Mesangial cell (primary cell): ENCODE measurements around the gene USP47.

- RAMPAGE, long total RNA = no peak
Observed at GRCh38 chr11:10669096-10669644, 24.4 kb downstream of the IRAG1 start.

DNA sequence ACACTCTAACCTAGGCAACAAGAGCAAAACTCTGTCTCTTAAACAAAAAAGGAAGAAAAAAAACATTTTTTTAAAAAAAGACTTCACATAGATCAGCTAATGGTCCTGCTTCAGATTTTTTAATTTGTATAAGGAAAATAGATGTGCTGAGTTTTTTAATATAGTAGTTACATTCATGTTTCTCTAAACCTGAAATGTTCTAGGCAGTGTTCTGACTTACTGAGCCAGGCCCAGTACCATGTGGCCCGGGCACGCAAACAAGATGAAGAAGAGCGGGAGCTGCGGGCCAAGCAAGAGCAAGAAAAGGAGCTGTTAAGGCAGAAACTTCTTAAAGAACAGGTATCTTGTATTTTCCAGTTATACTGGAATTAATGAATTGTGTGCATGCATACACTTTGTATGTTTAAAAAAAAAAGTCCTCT, 21.3 kb downstream of the CTR9 start:
- RAMPAGE, long total RNA = no peak

DNA sequence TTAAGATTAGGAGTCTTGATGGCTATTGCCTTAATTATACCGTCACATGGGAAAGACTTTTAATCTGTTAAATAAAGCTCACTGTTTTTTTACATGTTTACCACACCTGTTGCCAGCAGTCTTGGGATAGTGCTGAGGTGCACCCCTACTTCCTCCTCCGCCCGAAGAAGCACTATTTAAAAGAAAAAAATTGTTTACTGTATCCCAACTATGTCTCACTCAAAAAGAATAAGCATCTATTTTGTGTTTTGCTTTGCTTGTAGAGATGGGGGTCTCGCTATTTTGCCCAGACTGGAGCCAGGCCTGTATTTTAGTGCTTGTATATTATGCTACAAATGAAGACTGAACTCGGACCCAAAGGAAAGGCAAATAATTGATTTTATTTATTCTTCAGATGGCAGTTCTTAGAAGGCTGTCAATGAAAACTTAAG, 2.0 kb downstream of the EIF4G2 start:
- RAMPAGE, long total RNA = no peak

- RAMPAGE, long total RNA = no peak
Observed at GRCh38 chr11:10807145-10807373, 1.7 kb downstream of the EIF4G2 start.

DNA sequence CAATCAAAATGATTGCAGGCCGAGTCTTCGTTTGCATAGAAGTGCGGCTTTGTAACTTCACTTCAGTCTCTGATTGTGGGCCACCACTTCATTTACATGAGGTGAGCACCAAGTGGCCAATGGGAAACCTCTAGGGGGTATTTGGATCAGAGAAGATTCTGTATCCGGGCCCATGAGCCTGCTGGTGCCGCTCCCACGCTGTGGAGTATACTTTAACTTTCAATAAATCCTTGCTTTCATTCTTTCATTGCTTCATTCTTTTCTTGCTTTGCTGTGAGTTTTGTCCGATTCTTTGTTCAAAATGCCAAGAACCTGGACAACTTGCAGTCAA, 50.9 kb upstream of the ZBED5 start:
- RAMPAGE, long total RNA = no peak

DNA sequence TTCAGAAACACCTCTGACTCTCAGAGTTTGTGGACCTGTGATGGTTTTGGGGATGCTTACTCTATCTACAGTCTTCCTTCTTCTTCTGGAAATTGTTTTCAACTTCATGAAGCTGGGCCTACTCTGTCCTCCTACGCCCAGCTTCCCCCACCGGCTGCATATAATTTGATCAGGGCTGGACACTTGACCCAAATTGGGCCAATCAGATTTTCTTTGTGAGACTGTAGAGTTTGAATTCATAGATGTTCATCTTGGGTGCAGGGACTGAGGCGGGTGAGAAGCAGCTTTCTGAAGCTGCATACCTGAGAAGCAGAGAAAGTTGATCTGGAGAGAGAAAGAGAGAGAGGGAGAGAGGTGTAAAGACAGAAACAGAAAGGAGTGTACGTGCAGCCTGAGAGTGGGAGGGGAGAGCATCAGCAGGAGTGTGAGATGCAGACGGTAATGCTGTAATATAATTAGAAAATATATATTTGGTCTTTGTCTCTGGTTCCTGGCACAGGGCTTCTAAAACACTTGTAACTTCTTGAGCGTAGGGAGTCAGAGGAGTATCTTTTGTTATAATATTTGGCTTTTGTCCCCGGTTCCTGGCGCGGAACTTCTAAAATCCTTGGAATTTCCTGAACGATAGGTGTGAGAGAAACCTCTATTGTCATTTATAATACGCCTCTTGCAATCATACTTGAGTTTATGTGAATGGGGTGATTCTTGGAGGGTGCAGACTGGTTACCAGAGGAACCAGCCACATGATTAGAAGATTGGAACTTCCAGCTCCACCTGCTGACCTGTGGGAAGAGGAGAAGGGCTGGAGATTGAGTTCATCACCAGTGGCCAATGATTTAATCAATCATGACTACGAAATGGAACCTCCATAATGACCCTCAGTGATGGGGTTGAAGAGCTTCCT, 53.9 kb upstream of the ZBED5 start:
- RAMPAGE, long total RNA = no peak

DNA sequence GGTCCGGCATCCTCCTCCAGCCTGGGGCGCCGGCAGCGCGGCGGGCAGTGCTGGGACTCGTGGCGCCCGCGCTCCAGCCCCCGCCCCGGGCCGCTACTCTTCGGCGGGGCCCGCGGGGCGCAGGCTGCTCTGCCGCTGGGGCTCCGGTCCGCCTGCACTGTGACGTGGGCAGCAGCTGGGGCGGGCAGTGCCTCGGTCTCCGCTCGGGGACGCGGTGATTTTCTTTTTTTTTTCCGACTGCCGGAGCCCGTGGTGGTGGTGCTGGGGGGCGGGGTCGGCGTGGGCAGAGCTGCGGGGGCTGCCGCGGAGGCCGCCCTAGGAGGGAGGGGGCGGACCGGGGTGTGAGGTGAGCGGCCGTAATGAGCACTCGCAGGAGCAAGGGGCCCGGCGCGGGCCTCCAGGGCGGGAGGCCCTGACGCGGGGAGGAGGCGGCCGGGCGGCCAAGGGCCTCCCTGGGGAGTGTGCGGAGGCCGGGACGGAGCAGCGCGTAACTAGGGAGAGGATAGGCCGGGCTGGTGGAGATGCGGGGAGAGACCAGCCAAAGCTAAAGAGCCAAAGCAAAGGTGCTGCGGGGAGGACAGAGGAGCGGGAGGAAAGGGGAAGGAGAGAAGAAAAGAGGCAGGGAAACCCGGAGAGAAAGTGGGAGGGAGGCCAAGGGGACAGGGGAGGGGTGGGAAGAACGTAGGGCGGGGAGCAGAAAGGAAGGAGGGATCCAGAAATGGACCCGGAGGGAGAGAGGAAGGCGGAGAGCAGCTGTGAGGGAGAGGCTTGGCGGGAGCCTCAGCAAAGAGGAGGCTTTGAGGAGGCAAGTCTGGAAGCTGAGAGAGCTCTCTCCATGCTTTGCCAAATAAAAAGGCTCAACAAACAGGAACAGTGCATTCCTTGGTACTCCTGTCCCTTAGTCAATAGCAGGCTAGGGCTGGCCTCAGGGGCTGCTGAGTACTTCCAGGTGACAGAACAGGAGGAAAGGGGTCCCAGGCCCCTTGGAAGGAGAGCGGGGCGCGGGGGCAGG, 73.5 kb upstream of the ZBED5 start:
- RAMPAGE, long total RNA = no peak

GRCh38 chr11:11436646-11437332, 83.7 kb upstream of the CSNK2A3 start:
- RAMPAGE, long total RNA = no peak

GRCh38 chr11:11461383-11461931, 108.4 kb upstream of the CSNK2A3 start:
- RAMPAGE, long total RNA = no peak

GRCh38 chr11:11841608-11842268, at the start of gene USP47:
Gene USP47 (plus strand): TSS chr11:11841972.
- RAMPAGE, long total RNA = start-site peak on the plus strand at chr11:11841957-11842021, 651 reads

DNA sequence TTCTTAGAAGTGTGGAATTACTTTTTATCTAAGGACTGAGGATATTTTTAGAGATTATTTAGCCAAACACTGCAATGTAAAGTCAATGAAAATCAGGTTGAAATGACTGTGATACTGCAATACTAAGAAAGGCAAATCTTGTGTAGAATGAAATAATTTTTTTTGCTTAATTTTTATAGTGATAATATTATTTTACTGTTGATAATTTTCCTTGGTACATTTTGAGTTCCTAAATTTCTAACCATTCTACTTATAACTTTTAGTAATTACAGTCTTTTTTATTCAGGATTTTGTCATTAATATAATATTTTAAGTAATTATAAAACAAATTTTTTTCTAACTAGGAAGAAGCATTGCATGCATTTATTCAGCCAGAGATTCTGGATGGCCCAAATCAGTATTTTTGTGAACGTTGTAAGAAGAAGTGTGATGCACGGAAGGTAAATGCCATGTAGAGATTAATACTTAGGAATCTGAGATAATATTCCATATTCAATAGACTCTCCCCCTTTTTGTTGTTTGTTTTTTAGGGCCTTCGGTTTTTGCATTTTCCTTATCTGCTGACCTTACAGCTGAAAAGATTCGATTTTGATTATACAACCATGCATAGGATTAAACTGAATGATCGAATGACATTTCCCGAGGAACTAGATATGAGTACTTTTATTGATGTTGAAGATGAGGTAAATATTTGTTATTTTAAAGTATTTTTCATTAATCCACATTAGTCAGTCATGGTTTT, 78.2 kb downstream of the USP47 start:
- RAMPAGE, long total RNA = no peak

DNA sequence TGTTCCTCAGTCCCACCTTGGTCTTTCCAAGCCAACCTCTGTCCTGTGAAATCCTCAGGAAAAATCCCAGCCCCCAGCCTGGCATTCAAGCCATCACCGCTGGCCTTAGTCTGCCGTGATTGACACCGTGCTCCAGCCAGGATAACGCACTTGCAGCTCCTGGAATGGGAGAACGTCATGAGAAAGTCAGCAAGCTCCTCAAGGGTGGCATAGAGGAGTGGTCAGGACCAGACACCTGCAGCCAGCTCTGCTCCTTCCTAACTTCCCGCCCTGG, 1.1 kb upstream of the DKK3 start:
- RAMPAGE, long total RNA = no peak

- RAMPAGE, long total RNA = no peak
Observed at GRCh38 chr11:12066645-12067568, 43.5 kb upstream of the MICAL2 start.

DNA sequence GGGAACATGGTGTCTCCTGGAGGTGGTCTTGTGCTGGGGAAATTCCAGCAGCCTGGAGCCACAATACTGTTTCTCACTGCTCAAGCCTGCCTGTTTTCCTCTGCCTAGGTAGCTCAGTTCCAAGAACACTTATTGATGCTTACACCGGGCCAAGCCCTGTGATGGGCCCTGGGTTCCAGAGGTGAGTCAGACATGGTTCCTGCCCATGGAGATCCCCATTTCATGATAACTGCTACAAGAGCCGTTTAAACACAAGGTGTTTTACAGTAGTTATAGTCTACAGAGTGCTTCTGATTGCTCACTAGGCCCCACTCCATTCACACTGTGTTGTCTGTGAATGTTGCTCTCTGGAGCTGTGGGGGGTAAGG, 813 bp upstream of the MICAL2 start:
- RAMPAGE, long total RNA = no peak

GRCh38 chr11:12120340-12120736, 9.9 kb downstream of the MICAL2 start:
- RAMPAGE, long total RNA = no peak

GRCh38 chr11:12200679-12201664, 90.6 kb downstream of the MICAL2 start:
- RAMPAGE, long total RNA = no peak

DNA sequence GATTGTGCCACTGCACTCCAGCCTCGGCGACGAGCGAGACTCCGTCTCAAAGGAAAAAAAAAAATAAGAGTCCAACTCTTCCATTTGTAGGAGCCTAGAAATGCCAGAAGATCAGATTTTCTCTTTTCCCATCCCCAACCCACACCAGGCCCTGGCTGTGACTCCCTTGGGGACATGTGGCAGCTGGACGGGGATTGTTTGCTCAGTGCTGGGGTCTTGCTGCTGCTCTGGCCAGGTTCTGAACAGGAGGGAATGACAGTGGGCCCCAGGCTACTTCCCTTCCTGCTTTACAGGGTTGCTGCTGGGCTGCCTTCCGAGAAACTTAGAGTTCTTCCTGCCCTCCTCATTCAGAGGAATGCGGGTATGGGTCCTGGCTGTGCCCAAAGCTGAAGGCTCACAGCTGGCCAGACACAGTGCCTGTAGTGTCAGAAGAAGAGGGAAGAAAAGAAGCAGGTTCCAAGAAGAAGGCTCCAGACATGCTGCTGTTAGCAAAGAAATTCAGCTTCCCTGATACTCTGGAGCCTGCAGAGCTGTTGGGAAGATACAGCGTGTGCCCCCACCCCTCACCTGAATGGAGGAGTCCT, 108.3 kb upstream of the PARVA start:
- RAMPAGE, long total RNA = no peak

GRCh38 chr11:12376162-12376871, 1.1 kb upstream of the PARVA start:
- RAMPAGE, long total RNA = no peak

DNA sequence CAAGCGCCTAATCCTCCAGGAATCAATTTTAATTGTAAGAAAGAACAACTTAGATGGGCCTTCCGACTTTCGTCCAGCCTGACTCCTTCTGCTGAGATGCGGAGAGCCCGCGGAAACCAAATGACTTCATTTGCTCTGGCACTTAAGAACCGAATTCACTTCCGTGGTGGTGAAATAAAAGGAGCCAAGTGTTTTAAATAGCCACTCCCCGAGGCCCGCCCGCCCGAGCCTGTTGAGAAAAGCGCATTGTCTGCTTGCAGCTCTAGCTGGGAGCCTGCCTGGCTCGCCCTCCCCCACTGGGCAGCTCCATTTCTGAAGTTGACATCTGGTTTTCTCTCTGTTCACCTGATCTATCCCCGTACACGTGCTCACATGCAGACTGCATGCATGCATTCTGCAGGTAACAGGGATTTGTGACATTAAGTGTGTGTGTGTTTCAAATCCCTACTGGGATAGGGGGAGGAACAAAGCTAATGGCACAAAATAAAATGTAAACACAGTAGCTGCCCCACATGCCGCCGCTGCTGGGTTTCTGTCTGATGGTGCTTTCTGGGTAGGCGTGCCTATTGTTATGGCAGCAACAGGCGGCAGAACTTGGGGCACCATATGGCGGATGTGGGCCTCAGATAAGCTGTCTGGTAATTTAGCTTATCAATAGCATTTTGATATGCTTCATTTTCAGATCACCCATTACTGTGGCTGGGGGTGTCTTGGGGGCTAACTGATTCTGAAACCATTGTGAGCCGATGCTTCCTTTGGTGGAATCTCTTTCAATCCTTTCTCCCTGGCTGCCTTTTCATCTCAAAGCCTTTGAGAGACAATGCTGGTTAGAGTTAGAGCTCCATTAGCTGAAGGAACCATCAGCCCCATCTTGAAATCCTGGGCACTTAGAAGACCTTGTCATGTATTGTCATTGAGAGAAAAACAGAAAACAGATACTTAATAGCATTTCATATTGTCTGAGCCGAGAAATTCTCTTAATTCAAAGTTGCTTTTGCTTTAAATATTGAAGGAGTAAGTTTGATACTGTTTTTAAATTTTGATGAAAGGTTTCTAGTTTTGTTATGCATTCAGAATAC, 6.4 kb downstream of the TEAD1 start:
- RAMPAGE, long total RNA = no peak

DNA sequence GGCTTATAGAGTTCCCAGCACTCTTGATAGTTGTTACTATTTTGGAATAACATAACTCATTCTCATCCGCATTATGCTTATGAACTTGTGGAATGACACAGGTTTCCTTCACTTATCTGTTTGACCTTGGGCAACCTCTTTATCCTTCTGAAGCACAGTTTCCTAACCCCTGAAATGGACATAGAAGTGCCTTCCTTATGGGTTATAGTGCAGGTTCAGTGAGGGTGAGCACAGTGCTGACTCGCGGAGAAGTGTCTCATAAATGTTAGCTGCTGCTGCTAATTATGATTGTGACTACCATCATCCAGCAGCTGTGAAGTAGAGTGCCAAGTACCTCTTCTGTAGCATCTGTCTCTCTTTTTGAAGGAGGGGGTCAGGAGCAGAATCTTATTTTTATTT, 15.1 kb downstream of the TEAD1 start:
- RAMPAGE, long total RNA = no peak